Right ventricle myocardium (tissue), 1 donor: ENCODE measurements around the genes VASN, C16orf96 and ZNF500.

DNA sequence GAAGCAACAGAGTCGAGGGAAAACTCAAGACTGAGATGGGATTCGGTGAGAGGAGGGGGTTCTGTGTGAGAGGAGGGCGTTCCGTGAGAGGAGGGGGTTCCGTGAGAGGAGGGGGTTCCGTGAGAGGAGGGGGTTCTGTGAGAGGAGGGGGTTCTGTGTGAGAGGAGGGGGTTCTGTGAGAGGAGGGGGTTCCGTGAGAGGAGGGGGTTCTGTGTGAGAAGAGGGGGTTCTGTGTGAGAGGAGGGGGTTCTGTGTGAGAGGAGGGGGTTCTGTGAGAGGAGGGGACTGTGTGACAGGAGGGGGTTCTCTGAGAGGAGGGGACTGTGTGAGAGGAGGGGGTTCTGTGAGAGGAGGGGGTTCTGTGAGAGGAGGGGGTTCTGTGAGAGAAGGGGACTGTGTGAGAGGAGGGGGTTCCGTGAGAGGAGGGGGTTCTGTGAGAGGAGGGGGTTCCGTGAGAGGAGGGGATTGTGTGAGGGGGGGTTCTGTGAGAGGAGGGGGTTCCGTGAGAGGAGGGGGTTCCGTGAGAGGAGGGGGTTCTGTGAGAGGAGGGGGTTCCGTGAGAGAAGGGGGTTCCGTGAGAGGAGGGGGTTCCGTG lies 6.9 kb downstream of the PAM16 start:
- PRO-cap, 2 experiments: no peak in any of the 2 experiments

DNA sequence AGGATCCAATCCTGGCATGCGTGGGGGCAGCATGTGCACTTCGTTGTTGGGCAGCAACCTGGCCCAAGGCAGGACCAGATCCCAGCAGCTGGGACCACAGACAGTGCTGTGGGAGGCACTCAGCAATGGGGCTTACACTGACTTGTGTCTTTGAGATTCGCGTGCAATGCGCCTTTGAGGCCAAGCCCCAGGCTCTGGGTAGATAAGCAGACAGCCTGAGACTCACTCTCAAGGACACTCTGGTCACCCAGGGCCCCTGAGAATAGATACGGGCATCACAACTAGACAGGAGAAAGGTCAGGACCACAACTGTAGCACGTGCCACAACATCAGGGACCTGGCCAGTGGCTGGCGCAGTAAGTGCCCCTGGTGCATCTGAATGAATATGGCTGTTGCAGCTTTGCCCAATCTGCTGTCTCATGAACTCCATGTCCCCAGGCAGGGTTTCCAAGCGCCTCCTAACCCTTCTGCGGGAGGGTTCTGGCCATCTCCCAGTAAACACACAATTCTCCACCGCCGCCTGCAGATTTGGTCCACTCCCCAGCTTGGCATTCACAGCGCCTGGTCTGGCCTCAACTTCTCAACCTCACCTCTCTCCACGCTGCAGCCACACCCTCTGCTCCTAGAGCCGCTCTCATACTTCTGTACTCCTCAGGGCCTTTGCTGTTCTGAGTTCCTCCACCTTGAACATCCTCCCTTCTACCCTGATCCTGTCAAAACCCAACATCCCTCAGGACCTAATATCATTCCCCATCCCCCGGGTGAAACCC lies 3.1 kb downstream of the PAM16 start:
- PRO-cap, 2 experiments: no peak in any of the 2 experiments

DNA sequence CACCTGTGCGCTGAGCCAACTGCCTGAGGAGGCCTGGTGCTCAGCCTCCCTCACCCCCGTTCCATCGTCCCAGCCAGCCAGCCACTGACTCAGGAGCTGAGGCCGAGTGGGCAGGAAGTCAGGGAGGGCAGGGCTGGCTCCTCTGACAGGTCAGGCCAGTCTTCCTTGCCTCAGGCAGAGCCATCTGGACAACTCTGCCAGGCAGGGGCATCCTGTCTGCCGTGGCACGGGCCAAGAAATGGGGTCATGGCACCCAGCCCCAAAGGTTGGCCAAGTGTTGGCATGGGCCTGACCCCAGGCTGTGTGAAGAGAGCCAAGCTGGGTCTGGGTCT lies 2.7 kb upstream of the VASN start:
- PRO-cap, 2 experiments: no peak in any of the 2 experiments

- PRO-cap, 2 experiments: peak in 2 of 2 experiments; most common plus-strand start chr16:4371848 (in 2); most common minus-strand start chr16:4371719 (in 2)
Measured at GRCh38 chr16:4371392-4372464, at the start of gene VASN. Gene VASN (plus strand): TSS chr16:4371848.

- PRO-cap, 2 experiments: no peak in any of the 2 experiments
Measured at GRCh38 chr16:4384812-4385777, 13.4 kb downstream of the VASN start.

- PRO-cap, 2 experiments: no peak in any of the 2 experiments
Measured at GRCh38 chr16:4391553-4392030, 19.9 kb downstream of the VASN start.

- PRO-cap, 2 experiments: peak in 1 of 2 experiments; most common plus-strand start chr16:4412023 (in 1)
Measured at GRCh38 chr16:4411605-4412305, 4.6 kb downstream of the CORO7 start.

DNA sequence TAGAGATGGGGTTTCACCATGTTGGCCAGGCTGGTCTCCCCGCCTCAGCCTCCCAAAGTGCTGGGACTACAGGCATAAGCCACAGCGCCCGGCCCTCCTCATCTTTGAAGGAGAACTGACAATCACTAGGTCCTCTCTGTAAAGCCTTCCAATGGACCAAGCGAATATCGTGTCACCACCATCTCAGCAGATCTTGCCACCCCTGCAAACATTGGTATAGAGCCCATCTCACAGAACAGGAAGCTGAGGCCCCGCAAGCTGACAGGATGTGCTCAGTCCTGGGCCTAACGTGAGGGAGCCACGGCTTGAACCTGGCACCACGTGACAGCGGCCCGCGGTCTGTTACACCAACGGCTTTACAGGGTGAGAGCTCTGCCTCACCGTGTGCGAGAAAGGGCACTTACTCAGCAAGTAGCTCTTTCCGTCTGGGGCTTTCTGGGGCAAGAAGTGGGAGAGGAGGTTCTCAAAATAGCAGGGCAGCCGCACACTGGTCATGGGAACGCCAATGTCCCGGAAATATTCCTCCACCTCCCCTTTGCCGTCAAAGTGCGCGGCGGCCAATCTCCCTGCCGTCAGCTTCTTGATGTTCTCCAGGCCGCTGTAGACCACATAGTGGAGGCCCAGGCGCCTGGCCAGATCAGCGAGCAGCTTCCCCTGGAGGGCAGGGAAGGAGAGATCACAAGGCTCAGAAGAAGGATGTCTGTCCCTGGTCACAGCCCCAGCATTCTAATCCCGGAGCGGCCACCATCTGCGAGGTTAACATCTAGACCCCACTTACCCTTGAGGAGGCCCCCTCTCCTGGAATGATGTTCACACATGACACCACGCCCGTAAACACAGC lies 8.5 kb downstream of the NMRAL1 start:
- PRO-cap, 2 experiments: peak in 2 of 2 experiments; most common plus-strand start position 544 of the sequence (in 1); most common minus-strand start position 427 of the sequence (in 2)

- PRO-cap, 2 experiments: no peak in any of the 2 experiments
Measured at GRCh38 chr16:4488136-4488880, 12.1 kb downstream of the HMOX2 start.

GRCh38 chr16:4510794-4511423 lies 27.7 kb downstream of the CDIP1 start:
- PRO-cap, 2 experiments: no peak in any of the 2 experiments

DNA sequence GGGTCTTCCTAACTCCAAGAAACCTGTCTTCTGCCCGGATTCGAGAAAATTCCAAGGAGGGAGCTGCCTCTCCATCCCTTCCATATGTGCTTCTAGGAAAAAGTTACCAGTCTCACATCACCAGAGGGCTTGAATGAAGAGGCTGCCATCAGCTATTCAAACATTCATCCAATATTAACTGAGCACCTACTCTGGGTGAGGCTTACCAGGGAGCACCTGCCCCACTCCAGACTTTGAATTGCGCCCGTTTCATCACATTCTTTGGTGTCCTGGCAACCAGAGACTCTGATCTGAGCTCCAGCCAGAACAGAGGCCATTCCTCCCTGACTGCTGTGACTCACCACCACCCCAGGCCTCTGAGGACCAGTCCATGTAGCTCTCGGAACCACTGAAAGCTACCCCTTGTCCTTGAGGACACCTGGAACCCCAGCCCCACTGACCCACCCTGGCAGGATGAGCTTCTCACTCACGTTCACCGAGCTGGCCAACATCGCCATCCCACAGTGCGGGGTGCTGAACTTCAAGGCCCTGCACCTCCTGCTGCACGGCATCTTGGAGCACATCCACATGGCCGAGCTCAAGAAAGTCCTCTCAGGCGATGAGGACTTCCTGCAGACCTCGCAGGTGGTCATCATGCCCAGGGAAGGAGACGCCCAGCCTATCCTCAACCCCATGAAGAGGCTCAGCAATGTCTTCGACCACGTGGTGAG lies at the start of gene C16orf96:
C16orf96 (plus strand) TSS at position 304 of the 710 bp plus-strand sequence.
- PRO-cap, 2 experiments: no peak in any of the 2 experiments

- PRO-cap, 2 experiments: no peak in any of the 2 experiments
Measured at GRCh38 chr16:4613751-4614488, 768 bp downstream of the UBALD1 start.

- PRO-cap, 2 experiments: peak in 2 of 2 experiments; most common minus-strand start chr16:4616147 (in 1)
Measured at GRCh38 chr16:4615764-4616402, 1.2 kb upstream of the UBALD1 start.

- PRO-cap, 2 experiments: no peak in any of the 2 experiments
Measured at GRCh38 chr16:4765428-4766084, 1.4 kb downstream of the ZNF500 start.

DNA sequence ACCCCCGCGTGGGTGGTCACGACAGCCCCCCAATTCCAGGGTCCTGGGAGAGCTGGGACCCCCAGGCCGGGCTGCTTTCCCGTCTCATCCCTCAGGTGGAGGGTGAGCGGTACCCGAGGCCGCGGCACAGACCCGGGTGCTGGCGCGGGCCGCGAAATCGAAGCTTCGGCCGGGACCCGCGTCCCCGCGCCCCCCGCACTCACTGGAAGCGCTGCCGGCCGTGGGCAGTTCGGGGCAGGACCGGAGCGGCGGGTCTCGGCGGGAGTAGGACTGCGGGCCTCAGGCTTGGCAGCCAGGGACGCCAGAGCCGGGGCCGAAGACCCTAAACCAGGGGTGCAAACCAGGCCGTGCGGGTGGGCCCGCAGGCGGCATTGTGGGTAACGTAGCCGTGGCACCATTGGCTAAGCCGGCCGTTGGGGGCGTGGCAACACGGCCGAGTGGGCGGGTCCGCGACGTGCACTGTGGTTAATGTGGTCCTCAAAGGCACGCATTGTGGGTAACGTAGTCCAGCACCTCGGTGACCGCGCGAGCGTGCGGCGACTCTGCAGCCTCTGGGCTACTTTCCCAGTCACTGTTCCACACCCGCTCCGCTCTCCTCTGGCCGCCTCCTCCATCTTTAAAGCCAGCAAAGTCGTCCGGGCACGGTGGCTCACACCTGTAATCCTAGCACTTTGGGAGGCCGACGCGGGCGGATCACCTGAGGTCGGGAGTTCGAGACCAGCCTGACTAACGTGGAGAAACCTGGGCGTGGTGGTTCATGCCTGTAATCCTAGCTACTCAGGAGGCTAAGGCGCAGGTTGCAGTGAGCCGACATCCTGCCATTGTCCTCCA lies at the start of gene ZNF500:
ZNF500 (minus strand) TSS at position 349 of the 831 bp plus-strand sequence.
- PRO-cap, 2 experiments: peak in 2 of 2 experiments; most common plus-strand start position 509 of the sequence (in 1); most common minus-strand start position 349 of the sequence (in 2)

DNA sequence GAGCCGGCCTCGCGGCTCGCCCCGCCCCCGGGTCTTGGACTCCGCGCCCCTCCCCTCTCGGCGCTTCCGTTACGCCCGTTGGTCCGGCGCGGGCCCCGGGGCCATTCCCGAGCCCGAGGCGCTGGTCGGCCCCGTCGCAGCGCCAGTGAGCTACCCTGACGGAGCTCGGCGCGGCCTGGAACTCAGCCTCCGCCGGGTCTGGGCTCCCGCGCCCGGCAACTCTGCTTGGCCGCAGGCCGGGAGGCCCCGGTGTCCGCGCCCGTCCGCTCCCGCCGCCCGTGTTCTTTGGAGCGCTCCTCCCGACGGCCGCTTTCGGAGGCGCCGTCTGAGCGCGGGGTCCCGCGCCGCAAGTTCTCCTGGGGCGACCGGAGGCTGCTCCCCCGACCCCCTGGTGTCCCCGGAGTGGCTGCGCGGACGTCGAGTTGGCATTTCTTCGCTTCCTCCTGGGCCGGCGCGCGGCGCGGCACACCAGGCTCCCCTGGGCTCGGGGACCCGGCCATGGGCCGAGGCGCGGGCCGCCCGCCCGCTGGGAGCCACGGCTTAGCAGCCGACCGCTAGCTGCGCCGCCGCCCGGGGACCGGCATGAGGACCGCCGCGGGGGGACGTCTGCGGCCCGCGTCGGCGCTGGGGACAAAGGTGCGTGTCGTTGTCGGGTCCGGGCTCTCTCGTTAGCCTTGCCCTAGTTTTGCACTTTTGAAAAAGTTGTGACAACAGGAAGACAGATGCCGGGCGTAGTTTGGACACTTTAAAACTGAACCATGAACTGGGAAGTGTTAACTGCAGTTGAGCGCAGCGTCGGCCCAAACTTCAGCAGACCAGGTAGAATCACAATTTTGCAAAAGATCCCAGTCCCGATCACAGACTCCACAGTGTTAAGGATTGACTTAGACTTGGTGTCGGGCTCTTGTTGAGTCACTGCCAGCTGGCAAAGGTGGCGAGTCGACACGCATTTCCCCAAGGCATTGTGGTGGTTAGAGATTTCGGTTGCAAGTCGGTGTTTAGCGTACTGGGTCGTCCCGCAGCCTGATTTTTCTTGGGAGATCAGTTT lies 618 bp downstream of the UBN1 start:
- PRO-cap, 2 experiments: peak in 1 of 2 experiments; most common plus-strand start position 145 of the sequence (in 1); most common minus-strand start position 667 of the sequence (in 1)

DNA sequence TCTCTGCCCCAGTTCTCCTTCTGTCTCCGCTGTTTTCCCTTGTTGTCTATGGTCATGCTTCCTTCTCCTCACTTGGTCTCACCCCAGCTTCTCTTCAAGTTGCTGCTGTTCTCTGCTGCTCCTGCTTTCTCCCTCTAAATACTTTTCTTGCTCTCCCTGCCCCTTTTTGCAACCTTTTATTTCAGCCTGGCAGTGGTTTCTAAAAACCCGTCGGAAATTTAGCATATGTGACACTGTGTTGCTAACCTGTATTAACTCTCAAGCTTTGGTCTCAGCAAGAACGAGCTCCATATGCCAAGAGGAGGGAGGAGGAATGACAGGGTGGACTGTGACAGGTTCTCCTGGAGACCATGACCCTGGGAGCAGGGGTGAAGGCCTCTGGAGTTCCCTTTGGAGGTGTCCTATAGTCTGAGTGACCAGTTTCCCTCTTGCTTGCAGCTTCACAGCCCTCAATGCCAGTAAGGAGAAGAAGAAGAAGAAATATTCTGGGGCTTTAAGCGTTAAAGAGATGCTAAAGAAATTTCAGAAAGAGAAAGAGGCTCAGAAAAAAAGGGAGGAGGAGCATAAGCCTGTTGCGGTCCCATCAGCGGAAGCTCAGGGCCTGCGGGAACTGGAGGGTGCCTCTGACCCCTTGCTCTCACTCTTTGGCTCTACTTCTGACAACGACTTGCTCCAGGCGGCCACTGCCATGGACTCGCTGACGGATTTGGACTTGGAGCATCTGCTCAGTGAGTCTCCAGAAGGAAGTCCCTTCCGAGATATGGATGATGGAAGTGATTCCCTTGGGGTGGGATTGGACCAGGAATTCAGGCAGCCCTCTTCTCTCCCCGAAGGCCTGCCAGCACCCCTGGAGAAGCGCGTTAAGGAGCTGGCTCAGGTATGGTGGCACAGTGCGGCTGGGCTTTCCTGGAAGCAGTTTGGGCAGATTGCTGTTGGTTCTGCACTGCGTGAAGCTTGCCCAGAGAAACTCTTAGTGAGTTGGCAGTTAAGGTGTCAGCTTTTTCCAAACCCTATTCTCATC lies 13.3 kb downstream of the UBN1 start:
- PRO-cap, 2 experiments: no peak in any of the 2 experiments

GRCh38 chr16:4888696-4889111 lies 41.4 kb downstream of the UBN1 start:
- PRO-cap, 2 experiments: no peak in any of the 2 experiments

DNA sequence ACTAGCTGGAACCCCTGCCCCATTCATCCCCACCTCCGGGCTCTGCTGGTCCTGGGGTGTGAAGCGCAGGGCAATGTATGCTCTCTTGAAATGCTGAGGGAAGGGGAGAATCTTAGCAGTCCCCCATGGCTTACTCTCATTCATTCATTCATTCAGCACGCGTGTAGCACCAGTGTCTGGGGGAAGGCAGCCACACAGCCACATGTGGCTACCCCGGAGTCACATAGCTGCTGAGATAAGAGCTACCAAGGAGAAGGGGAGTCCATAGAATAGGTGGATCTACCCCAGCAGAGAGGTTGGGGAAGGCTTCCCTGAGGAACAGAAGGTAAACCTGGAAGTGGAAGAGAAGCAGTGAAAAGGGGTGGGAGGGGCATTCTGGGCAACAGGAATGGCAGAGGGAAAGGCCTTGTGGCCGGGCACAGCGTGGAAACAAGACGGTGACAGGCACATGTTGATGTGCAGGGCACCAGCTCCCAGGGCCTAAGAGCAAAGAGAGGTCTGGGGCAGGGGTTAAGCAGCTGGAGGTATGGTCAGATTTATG lies 6.5 kb downstream of the PPL start:
- PRO-cap, 2 experiments: no peak in any of the 2 experiments

- PRO-cap, 2 experiments: peak in 1 of 2 experiments; most common minus-strand start chr16:4943185 (in 1)
Measured at GRCh38 chr16:4943127-4943750, 6.3 kb upstream of the PPL start.